AG09319 (cell line): ENCODE results near the genes TMED3 and IL16.

GRCh38 chr15:79310554-79311791 lies at the start of gene TMED3:
Gene TMED3, plus strand, starts transcription at chr15:79311112.
- RRBS: 2% methylated on average over 28 of the region's 92 CpGs

- RRBS: no CpG with 5 or more reads among the region's 3 CpGs
These were observed 75.0 kb downstream of the MINAR1 start for GRCh38 chr15:79507208-79507501.

GRCh38 chr15:79853527-79853822 lies 43.3 kb downstream of the MTHFS start:
- RRBS: no CpG with 5 or more reads among the region's 5 CpGs

DNA sequence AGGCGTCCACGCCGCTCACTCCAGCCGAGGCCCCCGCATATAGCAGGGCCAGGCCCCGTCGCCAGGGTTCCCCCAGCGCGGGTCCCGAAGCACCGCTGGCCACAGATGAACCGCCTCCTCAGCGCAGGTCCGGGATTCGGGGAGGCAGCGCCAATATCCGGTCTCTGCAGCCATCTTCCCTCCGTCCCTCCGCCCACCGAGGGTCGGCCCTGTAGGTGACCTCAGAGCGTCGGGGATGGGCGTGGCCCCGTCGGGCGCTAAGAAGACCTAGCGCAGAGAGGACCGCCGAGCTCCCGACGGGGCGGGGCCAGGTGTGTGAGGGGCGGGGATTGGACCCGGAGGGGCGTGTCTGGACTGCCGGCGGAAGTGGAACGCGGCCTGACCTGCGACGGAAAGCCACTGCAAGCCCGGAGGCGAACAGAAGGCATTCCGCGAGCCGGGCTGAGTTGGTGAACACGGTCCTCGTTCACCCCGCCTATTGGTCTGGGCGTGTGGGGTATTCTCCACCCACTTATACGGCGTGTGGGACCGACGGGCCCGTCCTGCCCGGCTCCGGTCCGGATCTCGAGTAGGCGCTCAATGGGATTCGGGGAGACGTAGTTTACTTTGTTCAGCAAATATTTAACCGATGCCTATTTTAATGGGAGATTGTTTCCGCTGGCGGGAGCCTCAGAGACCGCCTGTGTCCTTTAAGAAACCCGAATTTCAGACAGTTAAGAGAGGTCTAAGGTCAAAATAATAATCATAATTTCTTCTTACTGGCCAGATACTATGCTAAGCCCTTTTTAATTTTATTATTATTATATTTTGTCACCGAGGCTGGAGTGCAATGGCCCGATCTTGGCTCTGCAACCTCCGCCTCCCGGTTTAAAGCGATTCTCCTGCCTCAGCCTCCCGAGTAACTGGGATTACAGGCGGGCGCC lies 27.0 kb upstream of the MTHFS start:
- RRBS: 2% methylated on average over 7 of the region's 76 CpGs

- RRBS: no CpG with 5 or more reads among the region's 3 CpGs
These were observed 4.1 kb downstream of the BCL2A1 start for GRCh38 chr15:79967023-79967229.

- RRBS: no CpG with 5 or more reads among the region's 1 CpG
These were observed 22.7 kb downstream of the ZFAND6 start for GRCh38 chr15:80082143-80082552.

DNA sequence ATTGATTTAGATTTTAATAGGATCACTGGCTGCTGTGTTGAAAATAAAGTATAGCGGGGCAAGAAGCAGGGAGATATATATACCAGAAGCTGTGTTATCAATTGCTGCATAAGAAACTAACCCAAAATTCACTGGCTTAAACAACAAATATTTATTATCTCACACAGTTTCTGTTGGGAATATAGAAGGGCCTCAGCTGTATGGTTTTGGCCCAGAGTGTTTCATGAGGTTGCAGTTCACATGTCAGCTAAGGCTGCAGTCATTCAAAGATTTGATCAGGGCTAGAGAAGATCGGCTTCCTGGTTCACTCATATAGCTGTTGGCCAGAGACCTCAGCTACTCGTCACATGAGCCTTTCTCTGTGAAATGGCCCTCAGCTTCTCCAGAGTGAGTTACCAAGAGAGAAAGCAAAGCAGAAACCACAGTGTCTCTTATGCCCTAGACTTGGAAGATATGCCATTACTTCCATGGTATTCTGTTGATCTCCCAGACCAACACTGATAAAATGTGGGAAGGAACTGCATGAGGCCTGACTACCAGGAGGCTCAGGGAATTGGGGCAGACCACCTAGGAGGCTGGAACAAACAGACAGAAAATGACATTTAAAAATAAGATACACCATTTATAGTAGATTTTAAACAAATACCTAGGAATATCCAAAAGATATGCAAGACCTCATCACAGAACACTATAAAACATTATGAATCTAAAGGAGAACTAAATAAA lies 42.9 kb upstream of the FAH start:
- RRBS: no CpG with 5 or more reads among the region's 3 CpGs

- RRBS: no CpG with 5 or more reads among the region's 2 CpGs
These were observed 39.1 kb upstream of the FAH start for GRCh38 chr15:80113573-80114199.

- RRBS: no CpG with 5 or more reads among the region's 7 CpGs
These were observed 1.5 kb downstream of the FAH start for GRCh38 chr15:80154219-80154768.

GRCh38 chr15:80160427-80161114 lies 7.8 kb downstream of the FAH start:
- RRBS: no CpG with 5 or more reads among the region's 9 CpGs

DNA sequence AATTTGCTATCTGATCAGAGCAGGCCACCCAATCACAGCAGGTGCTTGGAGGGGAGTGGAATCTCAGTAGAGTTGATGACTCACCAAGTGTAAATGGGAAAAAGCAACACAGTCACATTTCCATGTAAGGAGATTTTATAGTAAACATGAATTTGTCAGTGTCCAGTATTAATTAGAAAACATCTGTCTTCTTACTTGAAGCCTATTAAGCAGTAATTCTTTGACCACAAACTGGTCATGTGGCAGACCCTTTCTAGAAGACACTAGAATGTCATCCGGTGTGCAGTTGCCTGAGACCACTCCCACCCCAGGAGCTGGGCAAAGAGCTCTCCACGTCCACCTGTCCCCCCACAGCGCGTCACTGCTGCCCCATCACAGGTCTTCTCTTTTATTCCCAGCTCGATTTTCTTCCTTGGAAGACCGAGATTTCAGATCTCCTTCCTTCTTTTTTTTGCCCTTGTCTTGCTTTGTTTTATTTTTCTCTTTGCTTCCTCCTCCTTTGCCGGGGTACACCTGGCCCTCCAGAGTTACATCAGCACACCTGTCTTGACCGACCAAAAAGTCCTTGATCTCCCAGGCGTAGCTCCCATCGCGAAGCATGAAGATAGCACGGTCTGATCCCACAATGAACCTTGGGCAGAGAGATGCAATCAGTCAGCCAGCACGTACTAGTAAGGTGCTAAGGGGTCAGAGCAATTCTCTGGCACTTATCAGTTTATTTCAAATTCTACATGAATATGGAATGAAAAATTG lies 10.6 kb downstream of the MESD start:
- RRBS: no CpG with 5 or more reads among the region's 13 CpGs

- RRBS: 2% methylated on average over 8 of the region's 50 CpGs
These were observed 856 bp upstream of the TLNRD1 start for GRCh38 chr15:80999408-81000725.

- RRBS: no CpG with 5 or more reads among the region's 3 CpGs
These were observed 5.1 kb downstream of the TLNRD1 start for GRCh38 chr15:81005717-81006317.

- RRBS: no CpG with 5 or more reads among the region's 11 CpGs
These were observed 7.0 kb upstream of the IL16 start for GRCh38 chr15:81189507-81190174.

GRCh38 chr15:81196194-81197214 lies at the start of gene IL16:
Gene IL16, plus strand, starts transcription at chr15:81196879.
- RRBS: 82% methylated on average over 4 of the region's 22 CpGs

GRCh38 chr15:81296067-81297278 lies 27.5 kb downstream of the STARD5 start:
- RRBS: no CpG with 5 or more reads among the region's 14 CpGs

DNA sequence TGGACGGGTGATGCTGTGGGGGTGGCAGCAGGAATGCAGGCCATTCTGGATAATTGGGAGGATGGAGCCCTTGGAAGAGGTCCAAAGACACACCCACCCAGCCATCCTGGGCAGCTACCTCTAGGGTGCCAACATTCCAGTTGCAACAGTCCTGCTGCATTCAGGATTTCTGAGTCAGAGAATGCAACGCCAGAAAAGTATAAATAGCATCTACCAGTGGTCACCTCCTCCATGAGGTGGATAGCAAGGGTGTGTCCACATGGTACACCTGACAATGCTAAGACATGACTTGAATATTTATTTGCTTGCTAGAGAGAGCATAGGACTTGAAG lies 26.7 kb downstream of the STARD5 start:
- RRBS: no CpG with 5 or more reads among the region's 2 CpGs

GRCh38 chr15:81301786-81302624 lies 21.9 kb downstream of the STARD5 start:
- RRBS: no CpG with 5 or more reads among the region's 6 CpGs

- RRBS: no CpG with 5 or more reads among the region's 4 CpGs
These were observed 18.4 kb downstream of the STARD5 start for GRCh38 chr15:81305512-81305967.

DNA sequence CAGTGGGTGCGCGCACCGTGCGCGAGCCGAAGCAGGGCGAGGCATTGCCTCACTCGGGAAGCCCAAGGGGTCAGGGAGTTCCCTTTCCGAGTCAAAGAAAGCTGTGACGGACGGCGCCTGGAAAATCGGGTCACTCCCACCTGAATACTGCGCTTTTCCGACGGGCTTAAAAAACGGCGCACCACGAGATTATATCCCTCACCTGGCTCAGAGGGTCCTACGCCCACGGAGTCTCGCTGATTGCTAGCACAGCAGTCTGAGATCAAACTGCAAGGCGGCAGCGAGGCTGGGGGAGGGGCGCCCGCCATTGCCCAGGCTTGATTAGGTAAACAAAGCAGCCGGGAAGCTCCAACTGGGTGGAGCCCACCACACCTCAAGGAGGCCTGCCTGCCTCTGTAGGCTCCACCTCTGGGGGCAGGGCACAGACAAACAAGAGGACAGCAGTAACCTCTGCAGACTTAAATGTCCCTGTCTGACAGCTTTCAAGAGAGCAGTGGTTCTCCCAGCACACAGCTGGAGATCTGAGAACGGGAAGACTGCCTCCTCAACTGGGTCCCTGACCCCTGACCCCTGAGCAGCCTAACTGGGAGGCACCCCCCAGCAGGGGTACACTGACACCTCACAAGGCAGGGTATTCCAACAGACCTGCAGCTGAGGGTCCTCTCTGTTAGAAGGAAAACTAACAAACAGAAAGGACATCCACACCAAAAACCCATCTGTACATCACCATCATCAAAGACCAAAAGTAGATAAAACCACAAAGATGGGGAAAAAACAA lies 247.6 kb downstream of the MEX3B start:
- RRBS: no CpG with 5 or more reads among the region's 28 CpGs